Omental fat pad (tissue), 4 donors: Measurements from ENCODE around the gene MAP2K3.

GRCh38 chr17:21028790-21029494 lies 13.9 kb downstream of the USP22 start:
- PRO-cap, result no peak
- RAMPAGE, long total RNA, 4 experiments, result no peak in any of the 4 experiments

DNA sequence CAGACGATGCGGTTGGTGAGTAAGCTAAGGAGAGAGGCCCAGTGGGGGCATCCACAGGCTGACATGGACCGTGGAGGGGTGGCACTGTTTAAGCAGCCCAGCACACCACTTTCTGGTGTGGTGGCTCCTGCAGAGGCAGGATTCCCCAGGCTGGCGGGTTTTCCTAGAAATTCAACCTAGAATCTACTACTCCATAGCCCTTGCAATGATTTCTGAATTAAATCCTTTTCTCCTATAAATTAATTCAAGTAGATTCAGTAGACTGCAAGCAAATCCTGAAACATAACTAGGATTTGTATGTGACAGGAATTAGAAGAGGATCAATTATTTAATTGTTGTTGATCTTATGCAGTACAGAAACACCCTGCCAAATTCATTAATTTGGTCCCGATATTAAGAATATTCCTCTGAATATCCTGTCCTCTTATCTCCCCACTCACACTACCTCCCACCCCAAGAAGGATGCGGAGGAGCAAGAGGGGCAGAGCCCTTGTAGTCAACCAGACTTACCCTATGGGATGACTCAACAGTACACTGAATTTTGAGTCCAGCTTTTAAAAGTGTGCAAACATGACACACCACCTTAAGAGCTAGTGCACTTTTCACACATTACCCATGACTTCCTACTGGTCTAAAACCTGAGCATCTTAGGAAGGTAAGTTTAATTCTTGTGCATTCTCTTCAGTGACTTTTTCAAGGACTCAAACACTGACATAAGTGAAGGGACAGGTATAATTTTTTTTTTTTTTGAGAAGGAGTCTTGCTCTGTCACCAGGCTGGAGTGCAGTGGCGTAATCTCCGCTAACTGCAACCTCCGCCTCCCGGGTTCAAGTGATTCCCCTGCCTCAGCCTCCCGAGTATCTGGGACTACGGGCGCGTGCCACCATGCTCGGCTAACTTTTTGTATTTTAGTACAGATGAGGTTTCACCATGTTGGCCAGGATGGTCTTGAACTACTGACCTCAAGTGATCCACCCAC lies 9.5 kb downstream of the USP22 start:
- PRO-cap, result no peak
- RAMPAGE, long total RNA, 4 experiments, result no peak in any of the 4 experiments

- PRO-cap, result no peak
- RAMPAGE, long total RNA, 4 experiments, result no peak in any of the 4 experiments
Measured at GRCh38 chr17:21075400-21076062, 32.7 kb upstream of the USP22 start.

GRCh38 chr17:21132339-21132949 lies 5.7 kb downstream of the DHRS7B start:
- PRO-cap, result no peak
- RAMPAGE, long total RNA, 4 experiments, result no peak in any of the 4 experiments

GRCh38 chr17:21140997-21141411 lies 14.2 kb downstream of the DHRS7B start:
- PRO-cap, result no peak
- RAMPAGE, long total RNA, 4 experiments, result no peak in any of the 4 experiments

DNA sequence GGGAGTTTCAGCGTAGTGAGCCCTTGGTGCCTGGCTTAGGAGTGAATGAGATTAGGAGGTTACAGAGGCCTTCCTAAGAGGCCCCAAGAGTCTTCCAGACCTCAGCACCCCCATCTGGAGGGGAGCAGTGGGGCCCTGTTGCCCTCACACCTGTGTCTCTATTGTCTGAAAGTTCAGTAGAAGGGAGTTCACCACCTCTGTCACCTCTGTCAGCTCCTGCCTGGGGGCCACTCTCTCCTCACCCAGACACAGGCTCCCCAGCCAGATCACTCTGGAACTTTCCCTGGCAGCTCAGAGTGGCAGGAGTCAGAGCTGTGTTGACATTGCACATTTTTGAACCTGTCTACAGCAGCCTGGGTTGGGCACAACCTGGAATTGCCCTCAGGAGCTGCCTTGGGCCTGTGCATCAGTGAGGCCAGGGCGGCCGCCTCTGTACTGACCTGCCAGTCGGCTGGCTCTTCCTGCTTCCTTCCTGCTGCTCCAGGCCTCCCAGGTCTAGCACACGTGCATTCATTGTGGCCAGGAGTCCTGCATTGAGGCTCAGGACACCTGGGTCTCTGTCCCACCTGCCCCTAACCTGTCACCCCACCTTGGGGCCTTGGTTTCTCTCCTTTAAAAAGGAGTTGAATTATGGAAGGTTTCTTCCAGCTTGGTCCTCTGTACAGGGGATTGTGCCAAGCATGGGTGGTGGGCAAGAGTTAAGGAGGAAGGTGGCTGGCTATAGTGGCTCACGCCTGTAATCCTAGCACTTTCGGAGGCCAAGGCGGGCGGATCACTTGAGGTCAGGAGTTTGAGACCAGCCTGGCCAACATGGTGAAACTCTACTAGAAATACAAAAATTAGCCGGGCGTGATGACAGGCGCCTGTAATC lies 14.2 kb upstream of the TMEM11 start:
- PRO-cap, result no peak
- RAMPAGE, long total RNA, 4 experiments, result no peak in any of the 4 experiments

DNA sequence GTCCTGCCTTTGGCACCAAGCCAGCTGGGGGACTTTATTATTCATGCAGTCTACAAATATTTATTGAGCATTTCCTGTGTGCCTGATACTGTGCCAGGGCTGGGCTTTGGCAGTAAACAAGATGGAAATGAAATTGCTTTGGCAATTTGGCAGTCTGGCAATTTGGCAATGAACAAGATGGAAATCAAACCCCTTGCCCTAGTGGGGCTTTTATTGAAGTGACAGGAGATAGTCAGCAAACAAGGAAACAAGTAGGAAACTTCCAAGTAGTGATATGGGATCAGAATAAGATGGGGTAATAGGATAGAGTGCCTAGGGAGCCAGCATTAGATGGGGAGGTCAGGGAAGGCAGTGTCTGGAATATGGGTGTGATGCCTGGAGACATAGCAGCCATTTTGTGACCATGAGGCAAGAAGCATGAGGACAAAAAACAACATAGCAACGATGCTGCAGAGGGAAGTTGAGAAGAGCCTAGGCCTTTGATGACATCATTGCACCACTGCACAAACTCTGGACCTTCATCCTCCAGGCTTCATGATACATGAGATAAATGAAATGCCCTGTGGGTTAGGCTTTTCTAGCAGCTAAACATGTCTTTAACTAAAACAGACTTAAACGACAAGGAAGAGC lies 18.0 kb upstream of the TMEM11 start:
- PRO-cap, result no peak
- RAMPAGE, long total RNA, 4 experiments, result no peak in any of the 4 experiments

- PRO-cap, result no peak
- RAMPAGE, long total RNA, 4 experiments, result no peak in any of the 4 experiments
Measured at GRCh38 chr17:21268162-21268463, 14.9 kb upstream of the NATD1 start.

GRCh38 chr17:21284467-21285437 lies at the start of gene MAP2K3:
Gene MAP2K3 (plus strand): TSS chr17:21284711.
- PRO-cap, result unidirectional peak, plus-strand start at chr17:21284711
- RAMPAGE, long total RNA, 4 experiments, result no peak in any of the 4 experiments

DNA sequence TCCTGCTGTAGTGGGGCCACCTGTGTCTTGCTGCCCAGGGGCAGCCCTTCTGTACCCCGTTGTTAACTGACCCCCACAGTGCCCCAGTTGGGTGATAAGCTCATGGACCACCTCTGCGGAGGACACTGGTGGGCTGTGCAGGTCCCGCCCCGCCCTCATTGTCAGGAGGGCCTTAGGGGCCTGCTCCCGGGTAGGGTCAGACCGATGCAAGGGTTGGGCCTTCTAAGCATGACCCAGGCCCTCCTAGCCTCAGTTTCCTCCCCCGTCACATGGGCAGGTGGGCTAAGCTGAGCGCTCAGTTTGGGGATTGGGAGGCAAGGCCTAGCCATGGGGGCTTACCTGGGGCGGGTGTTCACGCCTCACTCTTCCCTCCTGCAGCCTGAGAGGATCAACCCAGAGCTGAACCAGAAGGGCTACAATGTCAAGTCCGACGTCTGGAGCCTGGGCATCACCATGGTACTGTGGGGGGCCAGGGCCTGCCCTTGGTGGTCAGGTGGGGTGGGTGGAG lies 20.2 kb downstream of the MAP2K3 start:
- PRO-cap, result no peak
- RAMPAGE, long total RNA, 4 experiments, result no peak in any of the 4 experiments

DNA sequence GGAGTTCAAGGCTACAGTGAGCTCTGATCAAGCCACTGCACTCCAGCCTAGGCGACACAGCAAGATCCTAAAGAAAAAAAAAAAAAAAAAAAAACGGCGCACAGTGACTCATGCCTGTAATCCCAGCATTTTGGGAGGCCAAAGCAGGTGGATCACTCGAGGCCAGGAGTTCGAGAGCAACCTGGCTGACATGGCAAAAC lies 19.0 kb downstream of the KCNJ12 start:
- PRO-cap, result no peak
- RAMPAGE, long total RNA, 4 experiments, result no peak in any of the 4 experiments

GRCh38 chr17:21612247-21612795 lies 80.0 kb upstream of the KCNJ18 start:
- PRO-cap, result no peak
- RAMPAGE, long total RNA, 4 experiments, result no peak in any of the 4 experiments

GRCh38 chr17:21771137-21771337 lies 78.7 kb downstream of the KCNJ18 start:
- PRO-cap, result no peak
- RAMPAGE, long total RNA, 4 experiments, result no peak in any of the 4 experiments

- PRO-cap, result no peak
- RAMPAGE, long total RNA, 4 experiments, result no peak in any of the 4 experiments
Measured at GRCh38 chr17:21841844-21842383, 149.6 kb downstream of the KCNJ18 start.

- PRO-cap, result no peak
- RAMPAGE, long total RNA, 4 experiments, result no peak in any of the 4 experiments
Measured at GRCh38 chr17:22090279-22090930, 398.1 kb downstream of the KCNJ18 start.

DNA sequence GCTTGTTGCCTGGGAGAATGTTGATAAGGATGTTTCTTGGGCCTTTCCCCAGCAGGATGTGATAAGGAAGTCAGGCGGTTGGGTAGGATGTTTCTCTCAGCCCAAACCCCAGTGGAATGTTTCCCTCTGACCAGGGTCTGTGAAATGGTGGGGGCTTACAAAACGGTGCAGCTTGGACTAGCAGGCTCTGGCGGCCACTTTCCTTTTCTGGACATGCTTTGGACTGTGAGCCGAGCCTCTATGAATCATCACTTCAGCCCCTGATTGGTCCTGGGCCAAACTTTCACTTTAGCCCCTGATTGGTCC lies 630.7 kb downstream of the KCNJ18 start:
- PRO-cap, result no peak
- RAMPAGE, long total RNA, 4 experiments, result no peak in any of the 4 experiments

- PRO-cap, result no peak
- RAMPAGE, long total RNA, 4 experiments, result no peak in any of the 4 experiments
Measured at GRCh38 chr17:27247301-27247917, 46.5 kb upstream of the WSB1 start.

DNA sequence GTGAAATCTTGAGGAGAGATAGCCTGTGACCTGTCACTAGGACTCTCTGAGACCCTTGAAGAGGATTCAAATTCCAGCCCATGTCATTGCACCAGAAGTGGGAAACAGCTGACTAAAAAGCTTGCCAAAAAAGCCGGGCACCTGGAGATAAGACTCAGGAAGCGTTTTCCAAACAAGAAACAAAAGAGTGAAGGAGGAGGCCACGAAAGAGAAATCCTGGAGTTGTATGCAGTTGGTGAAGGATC lies 9.1 kb upstream of the WSB1 start:
- PRO-cap, result no peak
- RAMPAGE, long total RNA, 4 experiments, result no peak in any of the 4 experiments

DNA sequence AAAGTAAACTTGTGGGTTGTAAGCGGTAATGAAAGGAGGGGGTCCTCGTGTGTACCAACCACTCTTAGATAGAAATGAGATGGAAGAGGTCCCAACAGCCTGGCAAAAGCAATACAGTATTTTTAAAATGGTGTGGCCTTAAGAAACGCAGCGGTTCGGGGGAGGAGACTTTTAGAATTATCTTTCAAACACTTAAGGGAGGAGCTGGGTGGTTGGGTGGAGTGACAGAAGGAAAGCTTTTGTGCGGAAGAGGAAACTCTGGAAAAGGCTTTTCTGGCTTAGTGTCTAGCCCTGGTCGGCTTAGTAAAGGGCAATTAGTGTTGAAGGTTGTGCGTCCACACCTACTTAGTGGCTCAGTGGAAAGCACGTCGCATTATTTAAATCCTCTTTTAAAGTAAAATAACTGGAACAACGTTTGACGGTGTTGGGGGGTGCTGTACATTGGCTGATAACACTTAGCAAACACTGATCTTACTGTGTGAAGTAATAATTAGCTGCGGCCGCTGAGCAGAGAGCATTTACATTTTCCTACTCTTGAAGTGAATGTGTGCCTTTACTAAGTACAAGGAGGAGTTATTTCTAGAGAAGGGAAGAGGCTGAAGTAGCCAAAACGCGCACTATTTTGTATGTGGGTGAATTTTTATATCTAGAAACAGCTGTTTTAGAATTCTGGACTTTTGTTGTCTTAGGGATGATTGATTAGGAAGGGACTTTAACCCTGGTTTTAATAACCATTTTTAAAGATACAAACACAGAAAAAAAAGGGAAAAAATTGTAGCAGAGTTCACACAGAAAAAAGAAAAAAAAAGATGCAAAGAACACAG lies 1.1 kb downstream of the WSB1 start:
- PRO-cap, result unidirectional peak, minus-strand start at position 113 of the sequence
- RAMPAGE, long total RNA, 4 experiments, result no peak in any of the 4 experiments

- PRO-cap, result no peak
- RAMPAGE, long total RNA, 4 experiments, result no peak in any of the 4 experiments
Measured at GRCh38 chr17:27304755-27305149, 10.8 kb downstream of the WSB1 start.